Thyroid gland (tissue), 7 donors: ENCODE measurements around the gene RNF225.

DNA sequence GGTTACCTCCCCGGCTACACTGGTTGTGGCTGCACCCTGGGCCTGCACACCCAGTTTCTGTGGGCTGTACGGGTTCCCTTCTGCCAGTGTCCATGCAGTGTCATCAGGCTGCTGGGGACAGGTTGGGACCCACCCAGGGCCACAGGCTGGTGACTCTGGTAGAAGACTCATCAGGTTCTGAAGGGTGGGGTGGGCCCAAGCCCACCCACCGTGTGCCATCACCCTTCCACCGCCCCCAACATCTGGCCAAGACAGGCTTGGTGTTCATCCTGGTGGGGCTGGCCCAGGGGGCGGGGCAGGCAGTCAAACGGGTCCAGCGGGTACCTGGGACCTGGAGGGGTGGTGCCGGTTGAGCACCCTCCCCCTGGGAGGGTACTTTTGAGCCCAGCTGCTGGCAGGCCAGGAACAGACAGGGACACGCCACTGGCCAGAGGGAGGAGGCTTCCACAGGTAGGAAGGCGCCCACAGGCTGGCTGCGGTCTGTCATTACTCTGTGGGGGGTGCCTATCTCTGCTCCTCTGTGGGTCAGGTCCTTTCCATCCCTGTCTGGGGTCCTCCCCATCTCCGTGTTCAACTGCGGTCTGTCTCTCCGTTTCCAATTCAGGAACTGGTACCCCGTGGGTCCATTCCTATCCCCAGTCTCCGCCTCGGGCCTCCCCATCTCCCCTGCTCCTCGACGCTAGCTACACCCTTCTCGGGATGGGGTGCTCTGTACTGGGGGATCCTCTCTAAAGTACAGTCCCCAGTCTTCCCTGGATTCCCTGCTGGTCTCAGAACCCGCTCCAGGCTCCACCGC lies at the start of gene RNF225:
Gene RNF225, plus strand, starts transcription at position 405 of the 796 bp plus-strand sequence.
- PRO-cap, 2 experiments = no peak in any of the 2 experiments
- RAMPAGE, long total RNA, 5 experiments = no peak in any of the 5 experiments

GRCh38 chr19:58563248-58563685 lies 4.9 kb upstream of the UBE2M start:
- PRO-cap, 2 experiments = peak in 1 of 2 experiments; most common minus-strand start chr19:58563349 (in 1)
- RAMPAGE, long total RNA, 5 experiments = no peak in any of the 5 experiments

GRCh38 chr19:58563686-58564482 lies 5.5 kb upstream of the UBE2M start:
- PRO-cap, 2 experiments = no peak in any of the 2 experiments
- RAMPAGE, long total RNA, 5 experiments = no peak in any of the 5 experiments

GRCh38 chr19:58571598-58572040 lies 1.5 kb downstream of the MZF1 start:
- PRO-cap, 2 experiments = no peak in any of the 2 experiments
- RAMPAGE, long total RNA, 5 experiments = no peak in any of the 5 experiments